Retinal pigment epithelial cell (primary cell): ENCODE measurements around the gene VCAN.

DNA sequence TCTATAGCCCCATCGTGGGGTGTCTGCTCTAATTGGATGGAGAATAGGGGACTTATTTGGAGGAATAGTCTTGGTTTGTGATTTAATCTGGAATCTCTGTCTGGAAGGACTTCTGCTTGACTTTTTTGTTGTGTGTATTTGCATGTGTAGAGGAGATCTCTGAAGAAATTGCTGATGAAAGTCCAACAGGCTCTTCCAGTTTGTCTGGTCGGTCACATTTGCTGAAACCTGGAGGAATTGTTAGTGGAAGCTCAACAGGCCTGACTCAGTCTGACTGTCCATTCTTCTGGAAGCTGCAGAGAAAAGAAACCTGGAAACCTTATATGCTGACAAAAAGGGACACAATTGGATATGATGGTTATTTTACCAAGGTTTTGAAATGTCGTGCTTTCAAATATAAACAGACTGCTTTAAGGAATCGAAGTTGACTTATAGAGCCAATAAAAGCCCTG is 33.4 kb upstream of the TENT2 start:
- RRBS: no CpG with 5 or more reads among the region's 4 CpGs

- RRBS: no CpG with 5 or more reads among the region's 3 CpGs
These were observed 38.2 kb downstream of the TENT2 start for GRCh38 chr5:79650201-79651088.

GRCh38 chr5:79751092-79751533 is 61.5 kb downstream of the CMYA5 start:
- RRBS: no CpG with 5 or more reads among the region's 4 CpGs

GRCh38 chr5:80139465-80139940 is 104.4 kb downstream of the THBS4 start:
- RRBS: no CpG with 5 or more reads among the region's 2 CpGs

DNA sequence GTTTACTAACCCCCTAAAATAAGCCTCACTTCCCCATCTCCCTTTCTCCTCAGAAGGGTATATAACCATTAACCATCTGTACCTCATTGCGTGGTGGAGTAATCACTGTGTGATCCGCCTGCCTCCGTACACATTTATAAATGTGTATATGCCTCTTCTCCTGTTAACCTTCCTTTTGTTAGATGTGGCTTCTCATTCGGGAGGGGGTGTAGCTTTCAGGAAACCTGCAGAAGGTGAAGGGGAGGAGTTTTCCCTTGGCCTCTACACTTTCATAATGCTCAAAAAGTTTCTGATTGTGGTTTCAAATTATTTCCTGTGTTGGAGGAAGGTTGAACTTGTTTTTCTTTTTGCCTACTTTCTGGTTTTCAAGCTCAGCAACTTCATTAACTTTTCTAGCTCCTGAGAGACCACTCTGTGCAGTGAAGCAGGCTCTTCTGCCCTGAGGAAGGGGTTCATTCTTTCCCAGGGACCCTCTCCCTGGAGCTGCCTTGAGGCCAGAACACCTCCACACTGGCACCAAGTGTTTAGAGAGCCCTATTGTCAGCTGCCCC is 46.9 kb downstream of the RASGRF2 start:
- RRBS: no CpG with 5 or more reads among the region's 4 CpGs

DNA sequence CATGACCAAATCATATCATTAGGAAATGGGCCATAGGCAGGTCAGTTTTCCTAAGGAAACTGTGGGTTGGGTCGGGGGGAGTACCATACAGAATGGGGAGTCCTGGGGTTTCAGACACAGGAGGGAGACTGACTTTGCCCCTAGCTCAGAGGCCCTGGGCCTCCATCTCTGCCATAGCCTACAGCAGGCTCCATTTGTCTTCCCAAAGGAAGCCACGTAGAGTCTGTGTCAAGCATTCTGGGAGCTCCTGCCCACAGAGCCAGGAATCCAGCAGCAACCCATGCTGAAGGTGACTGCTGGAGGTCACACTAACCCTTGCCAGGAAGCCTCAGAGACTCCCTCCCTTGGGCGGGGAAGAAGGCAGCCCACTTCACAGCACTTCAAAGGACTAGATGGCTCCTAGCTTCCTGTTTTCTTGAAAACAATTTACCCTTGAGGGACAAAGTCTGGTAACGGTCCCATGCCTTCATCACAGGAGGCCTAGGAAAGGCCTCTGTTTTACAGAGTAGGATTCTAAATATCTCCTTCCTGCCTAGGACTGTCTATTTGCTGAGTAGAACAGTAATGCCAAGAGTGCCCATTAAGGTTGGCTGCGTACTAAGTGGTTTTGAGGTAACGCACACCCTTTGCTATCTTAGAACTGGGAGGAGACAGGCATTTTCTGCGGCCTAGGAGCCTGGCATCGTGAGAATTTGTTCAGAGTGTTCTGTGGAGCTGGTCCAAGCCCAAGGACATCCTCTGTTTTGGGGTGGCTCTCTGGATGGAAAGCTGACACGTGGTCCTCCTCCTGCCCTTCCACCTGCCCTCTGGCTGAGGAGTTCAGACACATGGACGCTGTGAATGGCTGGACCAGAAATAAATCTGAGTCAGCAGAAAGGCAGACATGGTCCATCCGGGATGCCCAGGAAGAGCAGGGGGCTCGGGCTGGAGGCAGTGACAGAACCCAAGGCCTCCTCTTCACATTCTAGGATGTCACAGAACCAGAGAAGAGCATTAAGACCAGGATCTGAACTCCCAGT is 1.9 kb downstream of the CKMT2 start:
- RRBS: no CpG with 5 or more reads among the region's 12 CpGs

- RRBS: no CpG with 5 or more reads among the region's 4 CpGs
These were observed 18.8 kb downstream of the CKMT2 start for GRCh38 chr5:81251966-81252316.

- RRBS: no CpG with 5 or more reads among the region's 5 CpGs
These were observed 26.3 kb upstream of the ACOT12 start for GRCh38 chr5:81420208-81420653.

DNA sequence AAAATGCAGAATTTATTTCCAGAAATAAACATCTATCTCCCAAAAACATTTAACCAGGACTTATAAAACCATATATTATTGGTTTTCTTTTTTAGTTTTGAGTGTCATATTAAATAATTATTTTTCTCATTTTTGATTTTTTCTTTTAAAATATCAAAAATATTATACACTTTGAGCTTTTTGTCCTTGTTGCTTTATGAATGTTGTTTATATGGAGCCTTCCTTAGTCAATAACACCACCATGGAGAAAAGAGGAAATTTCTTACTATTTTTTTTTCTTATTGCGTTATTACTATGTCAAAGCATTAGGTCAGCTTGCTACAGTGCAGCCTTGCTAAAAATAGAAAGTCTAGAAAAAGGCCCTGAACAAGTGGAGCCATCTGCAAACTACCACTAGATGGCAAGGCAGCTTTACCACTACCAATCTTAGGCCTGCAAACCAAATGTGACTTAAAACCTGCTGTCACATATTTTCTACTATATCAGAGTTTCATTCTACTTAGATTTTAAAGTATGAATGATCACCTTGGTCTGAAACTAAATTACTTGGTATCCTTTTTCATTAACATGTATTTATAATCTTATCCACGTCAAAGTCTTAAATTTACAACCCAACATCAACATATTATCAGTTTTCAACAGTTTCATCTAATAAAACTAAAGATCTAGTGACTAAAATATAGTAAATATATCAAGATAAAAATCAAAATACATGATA is 113.0 kb upstream of the ACOT12 start:
- RRBS: no CpG with 5 or more reads among the region's 2 CpGs

DNA sequence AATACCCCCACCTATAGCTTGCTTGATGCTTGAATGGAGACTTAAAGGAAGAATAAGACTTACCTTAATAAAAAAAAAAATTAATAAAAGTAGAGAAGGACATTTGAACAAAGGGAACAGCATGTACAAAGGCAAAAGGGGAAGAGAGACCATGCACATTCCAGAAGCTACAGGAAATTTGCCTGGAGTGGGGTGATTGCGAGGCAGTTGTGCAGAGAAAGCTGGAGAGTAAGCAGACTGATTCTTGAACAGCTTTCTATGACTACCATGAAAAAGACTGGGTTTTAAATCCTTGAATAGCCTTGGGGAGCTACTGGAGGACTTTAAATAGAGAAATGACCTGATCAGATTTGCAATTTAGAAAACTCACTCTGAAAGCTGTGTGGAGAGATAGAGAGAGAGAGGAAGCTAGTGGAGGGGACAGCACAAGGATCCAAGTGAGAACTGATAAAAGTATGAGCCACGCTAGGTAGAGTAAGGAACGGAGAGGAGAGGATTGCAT is 12.5 kb upstream of the SSBP2 start:
- RRBS: no CpG with 5 or more reads among the region's 3 CpGs

GRCh38 chr5:82165744-82166208 is 112.4 kb downstream of the RPS23 start:
- RRBS: no CpG with 5 or more reads among the region's 2 CpGs

- RRBS: no CpG with 5 or more reads among the region's 19 CpGs
These were observed 5.2 kb downstream of the RPS23 start for GRCh38 chr5:82272775-82273440.

DNA sequence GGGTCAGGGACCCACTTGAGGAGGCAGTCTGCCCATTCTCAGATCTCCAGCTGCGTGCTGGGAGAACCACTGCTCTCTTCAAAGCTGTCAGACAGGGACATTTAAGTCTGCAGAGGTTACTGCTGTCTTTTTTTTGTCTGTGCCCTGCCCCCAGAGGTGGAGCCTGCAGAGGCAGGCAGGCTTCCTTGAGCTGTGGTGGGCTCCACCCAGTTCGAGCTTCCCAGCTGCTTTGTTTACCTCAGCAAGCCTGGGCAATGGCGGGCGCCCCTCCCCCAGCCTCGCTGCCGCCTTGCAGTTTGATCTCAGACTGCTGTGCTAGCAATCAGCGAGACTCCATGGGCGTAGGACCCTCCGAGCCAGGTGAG is 156.5 kb upstream of the RPS23 start:
- RRBS: no CpG with 5 or more reads among the region's 9 CpGs

GRCh38 chr5:82944589-82944788 is 132.7 kb downstream of the TMEM167A start:
- RRBS: no CpG with 5 or more reads among the region's 3 CpGs

GRCh38 chr5:83283871-83284262 is 187.7 kb upstream of the VCAN start:
- RRBS: no CpG with 5 or more reads among the region's 2 CpGs

DNA sequence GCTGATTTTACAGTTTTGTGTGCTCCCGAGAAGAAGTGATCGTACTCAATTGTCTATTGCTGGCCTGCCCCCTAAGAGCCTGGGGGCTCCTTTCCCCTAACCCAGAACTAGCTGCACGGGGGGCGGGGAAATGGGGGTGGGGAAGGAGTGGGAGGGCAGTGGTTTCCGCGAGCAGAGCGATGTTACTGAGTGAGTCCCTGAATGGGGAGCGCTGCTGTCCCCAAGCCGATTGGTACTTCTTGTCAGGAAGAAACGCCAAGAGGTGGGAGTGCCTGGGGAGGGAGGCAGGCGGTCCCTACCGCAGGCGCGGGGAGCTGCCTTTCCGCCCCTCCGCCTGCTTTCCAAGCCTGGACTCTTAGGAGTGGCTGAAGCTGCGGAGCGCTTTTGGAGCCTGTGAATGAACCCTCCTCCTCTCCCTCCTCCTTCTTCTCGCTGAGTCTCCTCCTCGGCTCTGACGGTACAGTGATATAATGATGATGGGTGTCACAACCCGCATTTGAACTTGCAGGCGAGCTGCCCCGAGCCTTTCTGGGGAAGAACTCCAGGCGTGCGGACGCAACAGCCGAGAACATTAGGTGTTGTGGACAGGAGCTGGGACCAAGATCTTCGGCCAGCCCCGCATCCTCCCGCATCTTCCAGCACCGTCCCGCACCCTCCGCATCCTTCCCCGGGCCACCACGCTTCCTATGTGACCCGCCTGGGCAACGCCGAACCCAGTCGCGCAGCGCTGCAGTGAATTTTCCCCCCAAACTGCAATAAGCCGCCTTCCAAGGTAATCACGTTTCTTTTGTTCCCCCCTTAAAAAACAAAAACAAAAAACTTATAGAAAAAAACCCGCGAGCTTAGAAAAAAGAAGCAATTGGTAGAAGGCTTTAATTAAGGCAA is at the start of gene VCAN:
VCAN (plus strand) TSS at position 493 of the 885 bp plus-strand sequence.
- RRBS: no CpG with 5 or more reads among the region's 46 CpGs

- RRBS: no CpG with 5 or more reads among the region's 11 CpGs
These were observed 73.8 kb downstream of the VCAN start for GRCh38 chr5:83545252-83545864.

DNA sequence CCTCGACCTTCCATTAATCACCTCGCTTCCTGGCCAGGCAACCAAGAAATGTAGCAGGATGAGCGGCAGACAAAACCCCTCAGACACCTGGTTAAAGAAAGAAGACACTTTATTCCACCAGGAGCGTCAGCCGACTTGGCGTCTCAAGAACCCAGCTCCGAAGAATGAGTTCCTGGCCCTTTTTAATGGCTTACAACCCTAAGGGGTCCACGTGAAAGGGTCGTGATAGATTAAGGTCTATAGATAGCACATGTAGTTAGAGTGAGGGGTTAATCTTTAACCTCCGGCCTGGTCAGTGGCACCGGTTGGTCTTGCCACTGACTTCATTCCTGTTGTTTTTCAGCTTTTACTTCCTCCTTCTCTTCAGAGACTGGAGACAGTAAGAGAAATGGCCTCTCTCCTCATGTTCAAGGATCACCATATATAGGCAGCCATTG is 47.1 kb upstream of the COX7C start:
- RRBS: no CpG with 5 or more reads among the region's 11 CpGs

DNA sequence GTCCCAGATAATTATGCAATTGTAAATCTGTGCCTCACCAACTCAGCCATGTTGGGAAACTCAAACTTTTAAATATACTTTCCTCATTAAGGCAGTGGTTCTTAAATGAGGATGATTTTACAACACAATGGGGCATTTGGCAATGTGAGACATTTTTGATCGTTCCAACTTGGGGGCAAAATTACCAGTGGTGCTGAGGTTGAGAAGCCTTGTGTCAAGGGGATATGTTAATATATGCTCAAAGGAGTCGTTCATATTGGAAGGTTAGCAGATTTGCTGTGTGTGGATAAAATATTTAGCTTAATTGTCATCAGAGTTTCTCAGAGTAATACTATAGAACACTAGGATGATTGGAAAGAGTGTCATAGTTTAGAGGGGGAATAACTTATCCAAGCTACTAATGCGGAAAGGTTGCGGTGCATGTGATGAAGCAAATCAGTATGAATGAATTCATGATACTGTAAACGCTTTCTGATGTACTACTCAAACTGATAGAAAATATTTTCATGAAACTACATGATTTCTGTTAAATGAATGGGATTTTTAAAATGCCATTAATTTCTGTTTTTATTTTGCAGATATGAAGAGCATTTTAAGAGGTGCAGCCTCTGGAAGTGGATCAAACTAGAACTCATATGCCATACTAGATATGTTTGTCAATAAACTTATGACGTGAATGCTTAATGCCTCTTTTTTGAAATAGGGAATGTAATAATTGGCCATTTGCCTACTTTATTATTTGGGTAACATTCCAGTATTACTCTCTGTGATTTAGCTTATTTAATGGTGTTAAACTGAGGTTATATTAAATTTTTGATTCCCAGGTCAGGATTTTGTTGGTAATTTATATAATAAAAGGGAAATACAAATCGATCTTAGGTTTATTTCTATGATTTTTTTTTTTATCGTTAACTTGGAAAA is 2.6 kb downstream of the COX7C start:
- RRBS: no CpG with 5 or more reads among the region's 8 CpGs

DNA sequence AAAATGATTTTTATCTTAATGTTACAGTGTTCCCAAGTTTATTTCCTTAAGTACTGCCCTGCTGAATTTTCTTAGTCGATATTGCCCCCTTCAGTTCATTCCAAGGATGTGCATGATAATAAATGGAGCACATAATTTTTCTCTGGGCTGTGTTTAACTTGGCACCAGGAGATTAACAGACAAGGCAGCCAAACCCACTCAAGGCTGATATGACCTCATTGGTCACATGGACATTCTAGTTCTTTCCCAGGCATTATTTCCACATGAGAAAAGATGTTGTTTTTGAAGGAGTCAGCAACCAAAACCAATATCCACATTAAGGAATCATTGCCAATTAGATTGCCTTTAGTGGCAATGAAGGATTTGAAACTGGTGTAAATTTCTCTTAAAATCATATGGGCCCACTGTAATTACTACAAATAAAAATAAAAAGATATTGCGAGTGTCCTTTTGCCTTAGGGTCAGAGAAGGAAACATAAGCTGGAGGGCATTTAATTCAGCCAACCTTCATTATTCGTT is 61.9 kb downstream of the COX7C start:
- RRBS: no CpG with 5 or more reads among the region's 3 CpGs